Camera-type eye (tissue), 1 donor: ENCODE measurements around a stretch of chrX.

- RAMPAGE, long total RNA, result no peak
Measured at GRCh38 chrX:76428128-76428652, 680 bp downstream of the MAGEE1 start.

DNA sequence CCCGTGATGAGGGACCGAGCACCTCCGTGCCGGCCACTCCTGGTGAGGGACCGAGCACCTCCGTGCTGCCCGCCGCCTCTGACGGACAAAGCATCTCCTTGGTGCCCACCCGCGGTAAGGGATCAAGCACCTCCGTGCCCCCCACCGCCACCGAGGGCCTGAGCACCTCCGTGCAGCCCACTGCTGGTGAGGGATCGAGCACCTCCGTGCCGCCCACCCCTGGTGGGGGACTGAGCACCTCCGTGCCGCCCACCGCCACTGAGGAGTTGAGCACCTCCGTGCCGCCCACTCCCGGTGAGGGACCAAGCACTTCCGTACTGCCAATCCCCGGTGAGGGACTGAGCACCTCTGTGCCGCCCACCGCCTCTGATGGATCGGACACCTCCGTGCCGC is 1.2 kb downstream of the MAGEE1 start:
- RAMPAGE, long total RNA, result no peak

DNA sequence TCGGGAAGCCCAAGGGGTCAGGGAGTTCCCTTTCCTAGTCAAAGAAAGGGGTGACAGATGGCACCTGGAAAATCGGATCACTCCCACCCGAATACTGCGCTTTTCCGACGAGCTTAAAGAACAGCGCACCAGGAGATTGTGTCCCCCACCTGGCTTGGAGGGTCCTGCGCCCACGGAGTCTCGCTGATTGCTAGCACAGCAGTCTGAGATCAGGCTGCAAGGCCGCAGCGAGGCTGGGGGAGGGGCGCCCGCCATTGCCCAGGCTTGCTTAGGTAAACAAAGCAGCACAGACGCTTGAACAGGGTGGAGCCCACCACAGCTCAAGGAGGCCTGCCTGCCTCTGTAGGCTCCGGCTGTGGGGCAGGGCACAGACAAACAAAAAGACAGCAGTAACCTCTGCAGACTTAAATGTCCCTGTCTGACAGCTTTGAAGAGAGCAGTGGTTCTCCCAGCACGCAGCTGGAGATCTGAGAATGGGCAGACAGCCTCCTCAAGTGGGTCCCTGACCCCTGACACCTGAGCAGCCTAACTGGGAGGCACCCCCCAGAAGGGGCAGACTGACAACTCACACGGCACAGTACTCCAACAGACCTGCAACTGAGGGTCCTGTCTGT is 413.4 kb downstream of the MAGEE1 start:
- RAMPAGE, long total RNA, result no peak

GRCh38 chrX:77070103-77070752 is 377.0 kb upstream of the FGF16 start:
- RAMPAGE, long total RNA, result no peak

GRCh38 chrX:77634246-77634883 is 151.7 kb downstream of the ATRX start:
- RAMPAGE, long total RNA, result no peak

- RAMPAGE, long total RNA, result no peak
Measured at GRCh38 chrX:77656335-77656779, 129.7 kb downstream of the ATRX start.

GRCh38 chrX:78107309-78107787 is 3.3 kb downstream of the PGK1 start:
- RAMPAGE, long total RNA, result no peak

- RAMPAGE, long total RNA, result no peak
Measured at GRCh38 chrX:78130967-78132118, 8.1 kb downstream of the TAF9B start.

- RAMPAGE, long total RNA, result no peak
Measured at GRCh38 chrX:79262763-79262962, 104.5 kb downstream of the ITM2A start.

GRCh38 chrX:79833975-79834293 is 180.6 kb upstream of the TBX22 start:
- RAMPAGE, long total RNA, result no peak

DNA sequence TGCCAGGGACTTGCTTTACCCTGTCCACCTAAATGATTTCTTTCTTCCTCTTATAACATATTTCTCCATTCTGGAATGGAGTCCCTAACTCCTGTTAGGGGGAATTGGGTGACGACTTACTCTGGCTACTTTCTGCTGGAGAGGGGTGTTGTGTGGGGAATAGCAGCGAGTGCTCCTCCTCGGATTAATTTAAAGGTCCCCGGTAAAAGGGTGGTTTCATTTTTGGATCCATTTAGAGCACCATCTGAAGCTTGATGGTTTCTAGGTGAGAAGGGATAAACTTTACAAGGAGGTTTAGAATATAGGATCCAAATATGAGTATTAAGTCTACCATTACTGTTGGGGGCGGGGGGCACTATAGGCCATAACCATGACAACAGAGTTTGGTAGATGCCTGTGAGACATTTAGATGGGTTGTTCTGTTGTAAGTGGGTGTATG is 92.5 kb downstream of the TENT5D start:
- RAMPAGE, long total RNA, result no peak

- RAMPAGE, long total RNA, result no peak
Measured at GRCh38 chrX:81258964-81259470, 57.1 kb downstream of the SH3BGRL start.

DNA sequence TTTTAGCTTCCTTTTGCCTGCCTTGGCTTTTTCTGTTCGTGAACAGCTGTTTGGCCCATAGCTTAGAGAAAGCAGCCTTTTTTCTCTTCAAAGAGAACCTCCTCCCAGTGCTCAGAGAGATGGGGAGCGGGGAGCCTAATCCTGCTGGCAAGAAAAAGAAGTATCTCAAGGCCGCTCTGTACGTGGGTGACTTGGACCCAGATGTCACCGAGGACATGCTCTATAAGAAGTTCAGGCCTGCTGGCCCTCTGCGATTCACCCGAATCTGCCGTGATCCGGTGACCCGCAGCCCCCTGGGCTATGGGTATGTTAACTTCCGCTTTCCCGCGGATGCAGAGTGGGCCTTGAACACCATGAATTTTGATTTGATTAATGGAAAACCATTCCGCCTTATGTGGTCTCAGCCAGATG is 825 bp downstream of the PABPC5 start:
- RAMPAGE, long total RNA, result no peak

- RAMPAGE, long total RNA, result no peak
Measured at GRCh38 chrX:91780628-91781109, 1.5 kb downstream of the PCDH11X start.

- RAMPAGE, long total RNA, result no peak
Measured at GRCh38 chrX:97169893-97170457, 286.3 kb downstream of the RPA4 start.

DNA sequence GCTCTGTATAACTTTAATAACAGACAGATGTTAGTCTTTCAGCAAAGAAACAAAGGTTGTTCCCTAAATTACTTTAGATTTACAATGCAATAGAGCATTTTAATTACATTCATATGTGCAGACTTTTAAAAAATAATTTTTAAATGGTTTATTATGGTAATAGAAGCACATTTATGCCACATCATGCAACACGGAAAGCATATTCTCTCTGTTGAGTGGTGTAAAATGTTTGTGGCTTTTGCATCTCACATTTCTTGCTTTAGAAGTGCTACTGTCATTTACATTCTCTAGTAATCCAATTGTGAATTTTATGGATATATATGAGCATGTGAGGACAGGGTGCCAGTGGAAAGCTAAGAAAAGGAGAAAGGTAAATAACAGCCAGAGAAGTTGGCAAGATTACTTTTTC is 305.0 kb downstream of the RPA4 start:
- RAMPAGE, long total RNA, result no peak

DNA sequence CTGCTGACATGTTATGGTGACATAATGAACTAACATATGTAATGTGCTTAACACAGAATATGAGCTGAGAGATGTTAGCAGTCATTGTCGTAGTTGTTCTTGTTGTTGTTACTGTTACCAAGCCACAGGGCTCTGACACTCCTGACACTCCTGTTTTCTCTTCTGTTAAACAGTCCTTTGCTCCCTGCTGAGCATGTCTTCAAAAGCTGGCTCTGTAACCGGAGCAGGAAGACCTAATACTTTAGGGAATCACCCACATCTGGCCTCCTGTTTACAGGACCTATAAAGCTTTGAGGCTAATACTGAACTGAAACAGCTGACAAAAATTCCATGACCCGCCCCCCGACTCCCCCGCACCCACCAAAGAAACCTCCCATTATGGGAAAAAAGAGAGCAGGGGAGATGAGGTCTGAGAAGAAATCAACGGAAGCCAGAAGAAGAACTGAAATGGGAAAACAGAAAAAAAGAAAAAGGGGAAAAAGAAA is 5.1 kb downstream of the SRPX2 start:
- RAMPAGE, long total RNA, result no peak

- RAMPAGE, long total RNA, result no peak
Measured at GRCh38 chrX:100651989-100652504, 8.0 kb downstream of the SRPX2 start.

- RAMPAGE, long total RNA, result no peak
Measured at GRCh38 chrX:100731176-100731985, 540 bp downstream of the SYTL4 start.

DNA sequence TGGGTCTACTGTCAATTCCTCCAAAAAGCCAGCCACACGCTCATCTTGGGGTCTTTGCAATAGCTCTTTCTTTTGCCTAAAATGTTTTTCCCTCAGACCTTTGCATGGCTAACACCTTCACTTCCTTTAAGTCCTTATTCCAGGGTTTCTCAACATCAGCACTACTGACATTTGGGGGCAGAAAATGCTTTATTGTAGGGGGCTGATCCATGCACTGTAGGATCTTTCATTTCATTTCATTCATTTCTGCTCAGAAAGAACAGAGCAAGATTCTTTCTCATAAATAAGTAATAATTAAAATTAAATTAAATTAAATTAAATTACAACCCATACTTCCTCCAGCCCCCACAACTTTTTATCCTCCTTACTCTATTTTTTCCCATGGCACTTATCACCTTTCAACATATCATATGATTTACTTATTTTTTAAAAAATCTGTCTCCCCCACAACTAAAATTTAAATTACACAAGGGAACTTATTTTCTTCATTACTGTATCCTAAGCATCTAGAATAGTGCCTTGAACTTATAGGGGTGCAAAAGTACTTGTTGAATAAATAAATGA is 22.7 kb downstream of the TRMT2B start:
- RAMPAGE, long total RNA, result no peak